Neuron (in vitro differentiated cells): ENCODE results near the genes TMEM144, PPID and NPY1R.

- PRO-cap: no peak
Observed at GRCh38 chr4:155353163-155353557, 23.6 kb downstream of the MAP9 start.

DNA sequence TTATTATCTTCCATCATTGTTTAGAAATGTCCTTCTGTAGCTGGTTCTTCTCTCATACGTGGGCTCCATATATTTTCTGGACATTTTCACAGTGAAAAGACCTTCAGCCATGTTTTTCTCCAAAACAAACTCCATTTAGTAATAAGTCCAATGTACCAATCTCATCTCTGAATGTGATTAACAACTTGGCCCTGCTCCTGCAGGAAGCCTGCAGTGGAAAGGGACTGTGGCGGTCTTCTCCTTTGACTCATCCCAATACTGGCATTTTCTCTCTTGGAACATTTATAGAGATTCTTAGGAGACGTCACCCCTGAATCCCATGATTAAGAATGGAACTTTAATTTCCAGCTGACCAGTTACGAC, 96.6 kb upstream of the GUCY1A1 start:
- PRO-cap: no peak

- PRO-cap: no peak
Observed at GRCh38 chr4:155832673-155833057, 33.4 kb downstream of the ASIC5 start.

GRCh38 chr4:155952194-155953005, 1.3 kb downstream of the CTSO start:
- PRO-cap: no peak

- PRO-cap: no peak
Observed at GRCh38 chr4:158162722-158163140, 10.1 kb downstream of the GASK1B start.

GRCh38 chr4:158209924-158210710, at the start of gene TMEM144:
TSS of gene TMEM144 (plus strand) at chr4:158210486.
- PRO-cap: no peak

- PRO-cap: no peak
Observed at GRCh38 chr4:158523253-158524049, 1.8 kb downstream of the RXFP1 start.

GRCh38 chr4:158722746-158723927, at the start of gene PPID:
TSS of gene PPID (minus strand) at chr4:158723396.
- PRO-cap: bidirectional peak, plus-strand start at chr4:158723174, minus-strand start at chr4:158723101; bidirectional peak, plus-strand start at chr4:158723471, minus-strand start at chr4:158723392

DNA sequence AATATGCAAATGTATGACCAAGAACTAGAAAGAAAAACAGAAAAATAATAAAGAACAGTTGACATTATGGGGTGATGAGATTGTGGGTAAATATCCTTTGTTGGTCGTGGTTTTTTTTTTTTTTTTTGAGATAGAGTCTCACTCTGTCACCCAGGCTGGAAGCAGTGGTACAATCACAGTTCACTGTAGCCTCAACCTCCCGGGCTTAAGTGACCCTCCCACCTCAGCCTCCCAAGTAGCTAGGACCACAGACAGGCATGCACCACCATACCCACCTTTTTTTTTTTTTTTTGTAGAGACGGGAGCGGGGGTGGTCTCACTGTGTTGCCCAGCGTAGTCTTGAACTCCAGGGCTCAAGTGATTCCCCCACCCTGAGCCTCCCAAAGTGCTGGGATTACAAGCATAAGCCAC, 10.6 kb downstream of the FNIP2 start:
- PRO-cap: no peak

- PRO-cap: no peak
Observed at GRCh38 chr4:158896059-158896450, 127.2 kb downstream of the FNIP2 start.

DNA sequence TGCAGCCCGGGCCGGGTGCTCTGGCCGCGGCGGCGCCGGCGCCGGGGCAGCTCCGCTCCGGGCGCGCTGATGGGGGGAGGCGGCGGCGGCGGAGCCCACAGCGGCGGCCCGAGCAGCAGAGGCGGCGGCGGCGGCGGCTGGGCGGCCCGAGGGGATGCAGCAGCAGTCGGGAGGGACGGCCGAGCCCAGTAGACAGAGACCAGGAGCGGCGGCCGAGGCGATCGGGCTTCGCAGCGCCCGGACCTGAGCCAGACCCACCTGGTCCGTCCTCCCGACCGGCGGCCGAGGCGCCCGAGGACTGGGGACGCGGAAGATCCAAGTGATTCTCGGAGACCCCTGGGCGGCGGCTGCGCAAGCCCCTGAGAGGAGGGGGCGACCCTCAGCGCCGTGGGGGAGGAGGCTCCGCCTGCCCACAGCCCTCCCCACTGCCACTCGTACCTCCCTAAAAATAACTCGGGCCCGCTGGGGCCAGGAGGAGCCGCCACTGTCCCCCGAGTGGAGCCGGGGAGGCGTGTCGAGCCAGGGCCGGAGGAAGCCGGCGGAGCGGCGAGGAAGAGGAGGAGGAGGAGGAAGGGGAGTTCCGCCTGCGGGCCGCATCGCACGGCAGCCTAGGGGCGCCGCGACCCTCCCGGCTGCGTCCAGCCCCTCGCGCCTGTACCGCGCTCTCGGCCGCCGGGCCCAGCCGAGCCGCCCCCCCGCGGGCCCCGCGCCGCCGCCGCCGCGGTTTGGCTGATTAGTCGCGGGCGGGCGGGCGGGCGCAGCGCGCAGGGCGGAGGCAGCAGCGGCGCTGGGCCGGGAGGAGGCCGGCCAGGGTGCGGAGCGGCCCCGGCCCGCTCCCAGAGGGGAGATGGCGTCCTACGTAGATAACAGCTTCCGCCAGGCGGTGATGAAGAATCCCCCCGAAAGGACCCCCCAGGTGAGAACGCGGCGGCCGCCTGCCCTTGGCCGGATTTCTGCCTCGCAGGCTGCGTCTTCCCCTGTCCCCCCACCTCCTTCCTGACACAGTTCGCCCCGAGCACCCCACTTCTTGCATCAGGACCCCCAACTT, 761 bp downstream of the RAPGEF2 start:
- PRO-cap: bidirectional peak, plus-strand start at position 162 of the sequence, minus-strand start at position 300 of the sequence; bidirectional peak, plus-strand start at position 839 of the sequence, minus-strand start at position 656 of the sequence

DNA sequence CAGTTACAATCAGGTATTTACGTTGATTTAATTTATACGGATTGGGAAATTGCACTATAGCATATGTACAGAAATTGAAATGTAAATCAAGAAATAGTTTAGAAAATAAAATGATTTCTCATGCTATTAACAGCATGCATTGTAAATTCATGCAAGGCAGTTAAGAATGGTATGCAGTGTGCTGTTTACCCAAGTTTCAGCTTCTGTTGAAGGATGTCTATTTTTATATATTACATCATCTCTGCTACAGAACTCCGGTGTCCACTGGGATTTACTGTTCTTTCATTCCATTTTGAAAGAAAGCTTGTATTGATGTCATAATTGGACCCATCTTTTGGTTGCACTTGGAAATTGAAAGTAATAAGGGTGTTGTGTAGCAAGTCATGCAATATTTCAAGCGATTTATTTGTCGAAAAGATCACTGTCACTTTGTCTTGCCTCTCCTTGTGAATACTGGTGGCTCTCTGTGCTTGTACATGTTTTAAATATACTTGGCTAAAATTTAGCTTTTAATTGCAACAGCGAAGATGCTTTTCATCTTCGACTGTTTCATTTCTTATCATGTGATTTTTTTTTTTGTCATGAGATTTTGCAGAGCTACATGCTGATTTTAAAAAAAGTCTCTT, 145.9 kb downstream of the RAPGEF2 start:
- PRO-cap: no peak

DNA sequence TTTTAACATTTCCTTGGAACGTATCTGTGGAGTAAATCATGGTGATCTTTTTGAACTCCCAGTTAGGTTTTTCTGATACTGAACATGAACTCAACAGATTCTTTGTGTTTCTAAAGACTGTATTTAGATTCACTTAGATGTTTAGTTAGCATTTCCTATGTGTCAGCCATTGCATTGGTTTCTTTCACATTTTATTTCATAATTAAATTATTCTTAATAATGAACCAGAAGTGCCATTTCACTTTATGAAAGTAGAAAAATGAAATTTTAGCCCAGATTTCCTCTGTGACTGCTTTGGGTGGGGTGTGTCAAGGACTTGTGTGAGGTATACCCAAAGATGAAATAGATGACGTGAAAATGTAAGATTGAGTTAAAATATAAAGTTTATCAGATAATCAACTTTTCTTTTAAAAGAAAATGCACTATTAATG, 160.0 kb downstream of the RAPGEF2 start:
- PRO-cap: no peak

- PRO-cap: no peak
Observed at GRCh38 chr4:159314211-159314781, 211.4 kb downstream of the RAPGEF2 start.

- PRO-cap: no peak
Observed at GRCh38 chr4:159329378-159330142, 226.7 kb downstream of the RAPGEF2 start.

- PRO-cap: no peak
Observed at GRCh38 chr4:159382727-159383359, 280.0 kb downstream of the RAPGEF2 start.

DNA sequence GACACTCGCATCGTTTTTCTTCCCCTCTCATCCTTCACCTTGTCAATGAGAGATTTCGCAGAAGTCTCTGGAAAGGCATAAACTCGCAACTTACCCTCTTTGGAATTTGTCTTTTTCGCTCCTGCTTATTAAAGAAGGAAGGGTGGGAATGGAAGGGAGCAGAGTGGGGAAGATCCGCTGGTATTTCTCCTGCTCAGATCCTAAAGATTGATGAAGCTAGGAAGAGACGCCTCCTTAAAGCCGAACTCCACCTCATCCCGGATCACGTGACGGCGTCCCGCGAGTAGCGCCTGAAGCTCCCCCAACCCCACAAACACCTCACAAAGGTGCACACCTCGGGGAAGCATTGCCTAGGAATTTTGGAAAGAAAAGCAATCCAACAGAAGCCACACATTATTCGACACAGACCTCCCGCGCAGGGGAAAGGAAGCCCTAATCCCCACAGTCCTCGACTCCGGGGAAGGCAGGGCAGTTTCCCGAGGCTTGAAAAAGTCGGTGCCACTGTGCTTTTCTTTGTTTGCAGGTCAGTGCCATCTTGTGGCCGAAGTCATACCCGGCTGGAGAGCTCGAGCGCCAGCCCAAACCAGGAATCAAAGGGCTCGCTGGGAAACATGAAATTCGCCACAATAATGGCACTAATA, at the start of gene NPY1R:
Gene NPY1R (minus strand): TSS at position 209 of the 641 bp plus-strand sequence.
- PRO-cap: bidirectional peak, plus-strand start at position 550 of the sequence, minus-strand start at position 268 of the sequence

- PRO-cap: no peak
Observed at GRCh38 chr4:163528678-163529271, 34.3 kb downstream of the TMA16 start.

GRCh38 chr4:163591579-163592149, 97.2 kb downstream of the TMA16 start:
- PRO-cap: no peak

DNA sequence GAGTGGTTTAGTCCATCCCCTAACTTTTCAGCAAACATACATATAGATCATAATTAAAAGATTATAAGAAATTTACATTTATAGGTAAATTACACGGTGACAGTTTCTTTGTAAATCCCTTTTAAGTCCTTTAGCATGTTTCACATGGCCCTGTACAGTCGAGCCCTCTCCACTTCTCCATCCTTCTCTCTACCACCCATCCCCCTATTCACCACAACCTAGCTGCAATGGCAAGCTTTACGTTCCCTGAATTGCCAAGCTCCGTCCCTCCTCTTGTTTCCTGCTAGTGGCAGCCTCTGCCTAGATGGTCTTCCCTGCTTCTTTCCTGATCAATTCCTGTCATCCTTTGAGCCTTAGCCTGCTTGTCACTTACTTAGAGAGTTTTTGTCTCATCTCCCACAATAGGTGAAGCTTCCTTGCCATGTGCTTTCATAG, 116.2 kb downstream of the TMA16 start:
- PRO-cap: no peak